ENCODE results near the gene CDK1.

DNA sequence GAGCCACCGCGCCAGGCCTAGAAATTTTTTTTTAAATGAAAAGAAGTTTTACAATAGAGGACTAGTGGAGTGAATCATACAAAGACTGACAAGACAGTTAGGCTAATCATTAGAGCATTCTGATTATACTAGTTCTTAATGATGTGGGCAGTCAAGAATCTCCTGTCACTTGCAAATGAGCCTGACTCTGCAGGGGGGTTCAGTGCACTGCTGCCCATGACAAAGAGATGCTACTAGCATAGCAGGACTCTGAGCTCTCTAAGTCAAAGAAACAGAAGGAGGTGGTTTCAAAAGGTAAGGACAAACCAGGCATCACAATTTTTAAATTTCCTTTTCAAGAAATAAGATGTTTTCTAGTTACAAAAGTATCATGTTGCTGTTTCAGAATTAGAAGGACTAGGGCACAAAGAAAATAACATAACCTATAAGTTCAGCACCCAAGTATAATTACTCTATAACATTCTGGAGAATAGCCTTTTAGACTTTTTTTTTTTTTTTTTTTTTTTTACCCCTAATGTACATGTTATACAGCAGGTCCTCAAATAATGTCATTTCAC, 58.9 kb downstream of the CCDC6 start:
- PRO-cap, result no peak
- RAMPAGE, long total RNA, 2 experiments, result no peak in any of the 2 experiments

DNA sequence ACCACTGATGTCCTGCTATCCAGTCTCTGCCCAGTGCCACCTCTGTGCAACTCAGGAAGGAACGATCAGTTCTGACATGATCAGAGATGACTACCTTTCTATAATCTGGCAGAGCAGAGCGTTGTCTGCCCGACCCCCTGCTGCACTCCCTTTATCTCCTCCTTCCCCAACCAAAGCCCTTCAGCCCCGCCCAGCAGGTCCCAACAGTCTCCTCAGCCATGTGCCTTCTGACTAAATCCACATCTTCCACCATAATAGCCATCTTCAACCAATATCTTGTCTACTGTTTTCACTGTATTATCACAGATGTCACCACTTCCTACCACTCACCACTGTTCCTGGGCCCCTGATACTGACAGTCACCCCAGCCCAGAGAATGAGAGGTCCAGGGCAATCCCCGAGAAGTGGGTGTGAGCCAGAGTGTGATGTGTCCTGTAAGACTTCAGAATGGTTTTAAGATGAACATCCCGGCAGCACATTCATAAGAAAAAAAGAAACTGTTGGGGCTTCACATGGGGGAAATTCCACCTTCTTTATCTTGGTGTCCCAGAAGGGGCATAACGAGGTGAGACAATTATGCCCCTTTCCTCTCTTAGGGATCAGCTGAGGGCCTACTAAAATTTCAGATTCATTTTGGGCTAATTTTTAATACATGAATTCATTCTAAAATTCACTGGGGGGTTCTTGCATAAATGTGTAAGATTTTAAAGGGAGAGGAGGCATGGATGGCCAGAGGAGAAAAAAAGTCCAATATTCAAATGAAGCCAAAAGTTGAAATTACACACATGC, 25.3 kb downstream of the CCDC6 start:
- PRO-cap, result no peak
- RAMPAGE, long total RNA, 2 experiments, result no peak in any of the 2 experiments

GRCh38 chr10:60082968-60083371, 176.6 kb upstream of the CCDC6 start:
- PRO-cap, result no peak
- RAMPAGE, long total RNA, 2 experiments, result no peak in any of the 2 experiments

DNA sequence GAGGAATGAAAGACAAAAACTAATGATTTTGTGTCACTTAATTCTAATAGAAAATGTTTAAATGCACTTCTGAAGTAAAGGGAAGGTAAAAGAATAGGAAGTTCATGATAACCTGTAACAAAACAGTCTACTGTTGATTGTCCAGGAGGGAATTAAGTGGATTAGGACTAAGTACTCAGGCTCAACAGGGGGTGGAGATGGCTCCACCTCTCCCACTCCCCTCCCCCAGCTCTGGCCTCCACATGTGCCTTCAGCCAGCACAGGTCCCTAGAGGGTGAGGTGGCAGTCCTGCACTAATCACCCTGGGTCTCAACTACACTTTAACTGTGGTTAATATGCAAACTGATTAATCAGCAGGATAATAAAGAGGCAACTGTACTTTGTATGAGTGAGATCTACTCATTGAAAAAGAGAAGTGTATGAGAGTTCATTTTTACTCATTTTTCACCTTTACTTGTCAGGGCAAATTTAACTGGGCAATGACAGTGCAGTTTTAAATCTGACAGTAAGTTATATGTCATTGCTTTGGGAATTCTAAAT, 223.7 kb upstream of the CCDC6 start:
- PRO-cap, result no peak
- RAMPAGE, long total RNA, 2 experiments, result no peak in any of the 2 experiments

DNA sequence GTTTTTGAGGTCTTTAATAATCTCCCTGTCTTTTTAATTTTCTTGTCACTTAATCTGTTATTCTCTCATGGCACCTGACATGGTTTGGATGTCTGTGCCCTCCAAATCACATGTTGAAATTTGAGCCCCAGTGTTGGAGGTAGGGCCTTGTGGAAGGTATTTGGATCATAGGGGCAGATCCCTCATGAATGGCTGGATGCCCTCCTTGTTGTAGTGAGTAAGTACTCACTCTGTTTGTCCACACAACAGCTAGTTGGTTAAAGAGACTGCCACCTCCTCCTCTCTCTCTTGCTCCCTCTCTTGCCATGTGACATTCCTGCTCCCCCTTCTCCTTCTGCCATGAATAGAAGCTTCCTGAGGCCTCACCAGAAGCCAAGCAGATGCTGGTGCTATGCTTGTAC, 239.3 kb downstream of the ANK3 start:
- PRO-cap, result no peak
- RAMPAGE, long total RNA, 2 experiments, result no peak in any of the 2 experiments

- PRO-cap, result no peak
- RAMPAGE, long total RNA, 2 experiments, result no peak in any of the 2 experiments
Observed at GRCh38 chr10:60298233-60298986, 91.3 kb downstream of the ANK3 start.

GRCh38 chr10:60490493-60490833, 100.8 kb upstream of the ANK3 start:
- PRO-cap, result no peak
- RAMPAGE, long total RNA, 2 experiments, result no peak in any of the 2 experiments

GRCh38 chr10:60778042-60779315, at the start of gene CDK1:
Gene CDK1, plus strand, starts transcription at chr10:60778478.
- PRO-cap, result bidirectional peak, plus-strand start at chr10:60778478, minus-strand start at chr10:60778330
- RAMPAGE, long total RNA, 2 experiments, result start-site peak on the plus strand in 2 of 2 experiments, at chr10:60778454-60778496 at its widest, 20 to 28 reads per replicate

DNA sequence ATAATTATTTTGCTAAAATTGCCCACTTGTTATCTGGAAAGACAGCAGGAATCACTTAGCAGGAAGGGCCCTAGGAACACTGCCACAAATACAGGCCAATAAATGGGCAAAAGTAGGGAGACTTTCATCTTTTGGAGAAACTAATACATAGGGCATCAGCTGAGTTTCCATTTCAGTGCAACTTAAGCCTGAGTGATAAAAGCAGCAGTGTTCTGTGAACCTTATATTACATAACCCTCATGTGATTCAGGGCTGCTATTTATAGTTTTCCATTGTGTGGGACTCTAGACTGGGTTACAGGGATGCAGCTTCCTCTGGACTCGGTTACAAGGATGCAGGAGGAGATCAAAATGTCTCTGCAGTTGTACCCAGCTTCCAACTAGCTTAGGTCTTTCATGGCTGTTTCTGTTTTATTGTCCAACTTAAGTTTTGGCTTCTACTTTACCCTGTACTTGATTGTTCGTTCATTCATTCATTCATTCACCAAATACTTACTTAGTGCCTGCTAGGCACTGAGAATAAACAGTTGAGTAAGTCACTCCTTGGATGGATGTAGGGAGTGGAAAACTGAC, 32.6 kb downstream of the CDK1 start:
- PRO-cap, result unidirectional peak, minus-strand start at position 197 of the sequence
- RAMPAGE, long total RNA, 2 experiments, result no peak in any of the 2 experiments

DNA sequence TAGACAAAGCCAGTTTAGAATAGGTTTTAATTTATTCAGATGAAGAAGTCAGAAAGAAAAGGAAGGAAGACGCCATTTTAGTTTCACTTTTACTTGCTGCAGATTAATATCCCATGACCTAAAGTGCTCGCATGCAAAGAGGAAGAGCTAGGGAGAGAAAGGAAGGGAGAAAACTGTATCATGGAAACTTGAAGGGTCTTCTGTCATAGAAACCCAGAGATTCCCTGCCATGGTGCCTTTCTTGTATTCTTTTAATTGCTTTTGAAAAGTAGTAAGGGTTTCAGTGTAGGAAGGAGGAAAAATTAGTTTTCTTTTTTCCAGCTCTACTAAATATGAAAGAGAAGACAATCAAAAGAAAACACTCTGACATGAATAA, 55.4 kb downstream of the TMEM26 start:
- PRO-cap, result no peak
- RAMPAGE, long total RNA, 2 experiments, result no peak in any of the 2 experiments

GRCh38 chr10:61898726-61899878, 2.4 kb upstream of the ARID5B start:
- PRO-cap, result no peak
- RAMPAGE, long total RNA, 2 experiments, result no peak in any of the 2 experiments

DNA sequence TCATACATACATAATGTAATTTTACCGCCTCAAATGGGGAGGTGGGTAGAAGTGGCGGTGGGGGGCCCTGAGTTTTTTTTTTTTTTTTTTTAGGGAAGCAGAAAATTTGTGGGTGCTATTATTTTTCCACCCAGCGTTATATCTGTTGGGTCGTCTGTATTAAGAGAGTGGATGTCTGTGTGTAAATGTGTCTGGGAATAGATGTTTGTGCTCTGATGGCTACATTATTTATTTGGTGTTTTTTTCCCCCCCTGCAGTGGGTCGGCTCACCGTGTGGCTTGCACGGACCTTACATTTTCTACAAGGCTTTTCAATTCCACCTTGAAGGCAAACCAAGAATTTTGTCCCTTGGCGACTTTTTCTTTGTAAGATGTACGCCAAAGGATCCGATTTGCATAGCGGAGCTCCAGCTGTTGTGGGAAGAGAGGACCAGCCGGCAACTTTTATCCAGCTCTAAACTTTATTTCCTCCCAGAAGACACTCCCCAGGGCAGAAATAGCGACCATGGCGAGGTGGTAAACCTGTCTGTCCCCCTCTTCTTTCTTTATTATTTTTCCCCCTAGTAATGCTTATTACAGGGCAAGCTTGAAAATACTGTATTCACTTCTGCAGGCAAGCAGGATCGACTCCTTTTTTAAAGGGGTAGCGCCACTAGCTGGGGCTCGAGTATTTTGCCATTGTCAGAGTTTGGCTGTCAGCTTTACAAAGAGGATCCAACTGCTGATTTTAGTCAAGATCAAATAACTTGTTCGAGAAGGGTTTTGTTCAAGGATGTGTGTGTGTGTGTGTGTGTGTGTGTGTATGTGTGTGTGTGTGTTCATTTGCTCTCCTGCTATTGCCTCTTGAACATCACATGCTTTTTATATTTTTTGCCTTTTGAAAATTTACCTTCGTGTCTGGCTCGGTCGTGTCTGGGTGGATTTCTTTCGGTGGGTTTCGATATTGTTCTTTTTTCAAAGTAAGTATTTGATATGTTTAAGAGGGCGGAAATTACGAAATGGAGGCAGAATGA, 709 bp downstream of the ARID5B start:
- PRO-cap, result bidirectional peak, plus-strand start at position 683 of the sequence, minus-strand start at position 628 of the sequence; bidirectional peak, plus-strand start outside the sequence, minus-strand start at position 941 of the sequence
- RAMPAGE, long total RNA, 2 experiments, result start-site peak on the plus strand in 1 of 2 experiments, centred at position 391 of the sequence, 31 reads per replicate

DNA sequence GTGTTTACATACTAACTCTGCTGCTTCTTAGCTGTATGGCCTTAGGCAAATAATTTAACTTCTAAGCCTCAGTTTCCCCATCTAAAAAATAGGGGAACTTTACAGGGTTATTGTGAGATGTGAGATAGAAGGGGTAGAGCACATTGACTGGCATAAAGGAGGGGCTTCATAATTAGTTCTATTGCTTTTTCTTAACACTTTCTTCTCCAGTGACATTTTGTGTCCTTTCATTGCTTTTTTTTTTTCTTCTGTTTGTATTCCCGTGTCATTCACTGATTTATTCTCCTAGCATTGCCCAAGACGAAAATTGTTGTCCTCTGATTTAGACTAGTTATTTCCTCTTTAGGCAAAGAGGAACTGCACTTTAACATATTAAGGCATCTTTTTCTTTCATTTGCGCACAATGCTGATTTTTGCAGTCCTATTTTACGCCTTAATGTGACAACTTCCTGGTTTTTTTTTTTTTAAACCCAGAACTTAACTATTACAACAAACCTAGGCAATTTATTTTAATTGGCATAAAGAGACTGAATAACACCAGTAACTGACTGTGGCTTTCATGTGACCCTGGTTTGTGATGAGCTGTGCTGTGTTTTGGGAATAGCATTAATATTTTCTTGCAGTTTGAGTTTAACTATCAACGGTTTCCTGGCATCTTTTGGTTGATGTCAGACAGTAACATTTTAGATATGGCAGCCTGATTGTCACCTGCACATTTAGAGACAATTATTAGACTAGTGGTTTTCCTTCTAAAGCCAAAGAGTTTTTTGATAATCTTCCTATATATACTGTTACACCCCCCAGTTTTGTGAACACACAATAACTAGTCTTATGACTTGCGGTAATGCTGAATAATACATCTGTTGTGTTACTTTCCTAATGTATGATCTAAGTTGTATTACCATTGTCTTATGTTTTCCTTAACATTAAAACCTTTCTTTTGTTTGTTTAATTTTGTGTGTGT, 39.8 kb downstream of the ARID5B start:
- PRO-cap, result no peak
- RAMPAGE, long total RNA, 2 experiments, result no peak in any of the 2 experiments

- PRO-cap, result no peak
- RAMPAGE, long total RNA, 2 experiments, result no peak in any of the 2 experiments
Observed at GRCh38 chr10:62001904-62002209, 100.4 kb downstream of the ARID5B start.

DNA sequence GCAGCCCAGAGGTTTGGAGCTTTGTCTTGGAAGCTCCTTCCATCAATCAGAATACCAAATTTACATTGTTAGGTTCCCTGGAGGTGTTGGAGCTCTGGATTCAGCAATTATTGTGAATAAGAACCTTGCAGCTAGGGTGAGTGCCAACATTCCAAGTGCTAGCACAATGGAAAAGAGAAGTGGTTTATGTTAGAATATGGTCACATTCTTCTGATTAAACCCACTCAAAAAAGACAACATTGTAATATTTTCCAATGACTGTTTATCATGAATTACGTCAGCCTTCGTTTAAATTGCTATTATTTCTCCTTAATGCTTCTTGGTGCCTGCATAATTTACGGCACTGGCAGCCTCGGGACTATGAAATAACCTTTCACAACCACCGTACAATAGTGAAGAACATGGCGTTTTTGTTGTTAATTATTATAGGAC, 117.5 kb downstream of the ARID5B start:
- PRO-cap, result no peak
- RAMPAGE, long total RNA, 2 experiments, result no peak in any of the 2 experiments

GRCh38 chr10:62050682-62051643, 149.5 kb downstream of the ARID5B start:
- PRO-cap, result bidirectional peak, plus-strand start at chr10:62051284, minus-strand start at chr10:62051177
- RAMPAGE, long total RNA, 2 experiments, result no peak in any of the 2 experiments

GRCh38 chr10:62244856-62245337, 23.7 kb downstream of the RTKN2 start:
- PRO-cap, result no peak
- RAMPAGE, long total RNA, 2 experiments, result no peak in any of the 2 experiments

- PRO-cap, result no peak
- RAMPAGE, long total RNA, 2 experiments, result no peak in any of the 2 experiments
Observed at GRCh38 chr10:62492776-62493029, 118.5 kb downstream of the ZNF365 start.

- PRO-cap, result no peak
- RAMPAGE, long total RNA, 2 experiments, result no peak in any of the 2 experiments
Observed at GRCh38 chr10:62618647-62619327, 185.7 kb upstream of the ADO start.

- PRO-cap, result no peak
- RAMPAGE, long total RNA, 2 experiments, result no peak in any of the 2 experiments
Observed at GRCh38 chr10:62760156-62760828, 44.2 kb upstream of the ADO start.

Measured in prostate gland (tissue), 2 donors.